SJSA1 (cell line): ENCODE measurements around a stretch of chr20.

- RAMPAGE, long total RNA = no peak
Measured at GRCh38 chr20:58097716-58098112, 53.0 kb upstream of the C20orf85 start.

- RAMPAGE, long total RNA = no peak
Measured at GRCh38 chr20:58135209-58135527, 15.5 kb upstream of the C20orf85 start.

DNA sequence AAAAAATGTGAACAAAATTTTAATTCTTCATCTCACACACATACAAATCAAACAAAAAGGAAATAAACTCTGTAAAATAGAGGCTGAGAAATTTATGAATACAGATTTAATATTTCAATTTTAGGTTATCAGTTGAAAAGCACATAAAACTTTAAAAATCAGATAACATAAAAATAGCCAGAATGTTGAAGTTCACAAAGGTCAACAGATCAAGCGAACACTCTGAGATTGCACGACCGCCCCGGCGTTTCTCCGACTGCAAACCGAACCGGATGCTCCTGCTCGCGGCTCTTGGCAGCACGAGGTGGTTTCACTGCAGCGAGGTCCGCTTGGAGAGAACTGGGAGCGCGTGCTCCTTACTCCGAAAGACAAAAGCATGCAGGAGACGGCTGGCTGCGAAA, 8.0 kb upstream of the ANKRD60 start:
- RAMPAGE, long total RNA = no peak

GRCh38 chr20:58336453-58337062, 27.0 kb downstream of the RAB22A start:
- RAMPAGE, long total RNA = no peak

DNA sequence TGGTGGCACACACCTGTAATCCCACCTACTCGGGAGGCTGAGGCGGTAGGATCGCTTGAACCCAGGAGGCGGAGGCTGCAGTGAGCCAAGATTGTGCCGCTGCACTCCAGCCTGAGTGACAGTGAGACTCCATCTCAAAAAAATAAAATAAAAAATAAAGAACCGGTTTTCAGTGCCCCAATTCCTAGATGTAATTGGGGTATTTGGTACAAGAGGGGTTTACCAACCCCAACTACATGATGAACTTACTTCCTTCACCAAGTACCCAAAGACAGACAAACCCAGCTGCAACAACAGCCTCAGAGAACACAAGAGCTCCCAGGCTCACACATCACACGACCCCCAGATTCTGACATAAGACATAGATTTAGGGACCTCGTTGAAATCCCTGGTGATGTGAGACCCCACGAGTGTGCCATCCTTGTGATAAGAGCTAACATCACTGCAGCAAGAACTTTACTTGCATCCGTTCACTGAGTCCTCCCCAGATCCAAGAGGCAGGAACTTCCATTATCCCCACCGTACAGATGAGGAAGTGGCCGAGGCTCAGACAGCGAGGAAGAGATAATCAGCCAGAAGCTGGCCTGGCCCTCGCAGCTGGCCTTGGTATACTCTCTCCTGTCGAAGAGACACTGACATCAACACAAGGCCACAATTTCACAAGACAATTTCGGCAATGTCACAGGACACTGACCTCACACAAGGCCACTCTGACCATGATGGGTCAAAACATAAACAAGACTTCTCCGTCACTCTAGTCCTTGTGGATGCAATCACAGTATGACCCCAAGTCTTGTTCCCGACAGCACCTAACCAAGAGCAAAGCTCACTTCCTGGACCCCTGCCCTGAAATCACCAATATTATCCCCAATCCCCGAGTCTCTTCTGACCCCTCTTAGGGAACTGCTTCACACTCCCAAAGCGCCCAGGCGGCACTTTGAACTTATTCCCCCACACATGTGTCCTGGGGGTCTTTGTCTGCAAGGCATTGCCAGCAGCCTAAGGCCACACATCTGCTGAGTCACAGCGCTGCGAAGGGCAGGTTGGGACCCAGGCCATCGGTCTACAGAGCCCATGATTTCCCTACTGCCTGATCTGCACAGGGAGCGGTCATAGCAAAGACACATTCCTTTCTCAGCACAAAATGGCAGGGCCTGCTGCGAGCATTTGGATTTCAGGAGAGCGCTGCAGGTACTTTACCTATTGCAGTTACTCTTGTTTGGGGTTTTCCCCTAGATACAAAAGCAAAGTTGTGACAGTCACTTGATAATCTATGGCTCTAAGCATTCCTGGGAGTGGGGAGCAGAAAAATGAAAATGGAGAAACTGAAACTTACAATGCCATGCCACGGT, 14.9 kb upstream of the VAPB start:
- RAMPAGE, long total RNA = no peak

DNA sequence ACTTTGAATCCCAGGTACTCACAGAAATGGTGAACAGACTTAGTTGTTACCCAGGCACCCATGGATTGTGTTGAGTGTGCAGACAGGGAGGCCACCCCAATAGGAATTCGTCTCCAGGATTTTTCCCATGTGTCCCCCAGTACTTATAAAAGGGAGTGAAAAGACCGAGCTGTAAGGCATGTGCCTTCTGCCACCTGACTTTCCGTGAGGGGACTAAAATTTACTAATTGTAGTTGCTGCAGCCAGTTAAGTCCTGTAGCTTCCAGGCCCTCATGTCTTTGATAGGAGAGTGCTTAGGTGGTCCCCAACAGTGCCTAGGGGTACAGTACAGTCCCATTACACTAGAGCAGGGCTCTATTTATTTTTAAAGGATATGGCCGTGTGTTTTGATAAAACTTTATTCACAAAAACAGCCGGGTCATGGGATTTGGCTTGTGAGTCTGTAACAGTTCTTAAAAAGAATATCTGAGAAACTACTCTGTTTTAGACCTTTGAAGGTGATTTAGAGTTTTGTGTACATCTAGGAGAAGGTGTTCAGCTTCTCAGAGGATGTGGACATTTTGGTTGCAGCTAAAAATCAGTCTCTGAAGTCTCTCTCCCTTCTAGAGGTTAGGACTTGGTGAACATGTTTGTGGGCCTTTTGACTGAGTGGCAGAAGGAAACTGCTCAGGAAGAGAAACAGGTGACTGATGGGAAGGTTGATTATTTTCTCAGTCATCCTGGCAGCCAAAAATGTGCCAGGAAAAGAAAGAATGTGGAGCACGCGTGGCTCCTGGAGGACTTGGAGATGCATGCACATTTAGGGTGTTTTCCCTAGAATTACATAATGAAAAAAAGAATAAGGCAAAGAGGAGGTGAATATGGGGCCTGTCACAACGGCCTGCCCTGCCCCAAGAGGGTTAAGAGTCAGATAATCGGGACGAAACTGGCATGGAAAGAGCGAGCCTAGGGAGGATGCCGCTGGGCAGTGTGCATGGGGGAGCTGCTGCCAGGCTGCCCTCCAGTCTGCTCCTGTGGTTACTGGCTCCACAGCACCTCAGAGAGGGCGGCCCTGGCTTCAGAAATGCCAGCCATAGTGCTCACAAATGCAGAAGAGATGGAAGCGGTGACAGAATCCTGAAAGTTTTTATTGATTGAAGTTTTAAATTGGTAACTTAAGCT, 57.4 kb downstream of the VAPB start:
- RAMPAGE, long total RNA = no peak

- RAMPAGE, long total RNA = no peak
Measured at GRCh38 chr20:58717072-58717625, 24.5 kb downstream of the NPEPL1 start.

- RAMPAGE, long total RNA = no peak
Measured at GRCh38 chr20:58850742-58851230, 40.4 kb upstream of the GNAS start.

DNA sequence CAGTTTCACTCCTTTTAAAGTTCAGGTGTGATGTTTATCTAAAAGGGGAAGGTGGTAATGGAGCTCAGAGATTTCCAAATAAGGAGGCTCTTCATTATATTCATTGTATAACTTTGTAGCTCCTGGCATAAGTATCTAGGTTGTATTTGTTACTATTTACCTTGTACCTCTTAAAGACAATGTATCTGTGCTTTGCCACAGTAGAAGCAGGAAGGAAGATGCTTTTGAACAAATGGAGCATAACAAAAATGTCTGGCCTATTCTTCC, 4.2 kb upstream of the GNAS start:
- RAMPAGE, long total RNA = no peak

DNA sequence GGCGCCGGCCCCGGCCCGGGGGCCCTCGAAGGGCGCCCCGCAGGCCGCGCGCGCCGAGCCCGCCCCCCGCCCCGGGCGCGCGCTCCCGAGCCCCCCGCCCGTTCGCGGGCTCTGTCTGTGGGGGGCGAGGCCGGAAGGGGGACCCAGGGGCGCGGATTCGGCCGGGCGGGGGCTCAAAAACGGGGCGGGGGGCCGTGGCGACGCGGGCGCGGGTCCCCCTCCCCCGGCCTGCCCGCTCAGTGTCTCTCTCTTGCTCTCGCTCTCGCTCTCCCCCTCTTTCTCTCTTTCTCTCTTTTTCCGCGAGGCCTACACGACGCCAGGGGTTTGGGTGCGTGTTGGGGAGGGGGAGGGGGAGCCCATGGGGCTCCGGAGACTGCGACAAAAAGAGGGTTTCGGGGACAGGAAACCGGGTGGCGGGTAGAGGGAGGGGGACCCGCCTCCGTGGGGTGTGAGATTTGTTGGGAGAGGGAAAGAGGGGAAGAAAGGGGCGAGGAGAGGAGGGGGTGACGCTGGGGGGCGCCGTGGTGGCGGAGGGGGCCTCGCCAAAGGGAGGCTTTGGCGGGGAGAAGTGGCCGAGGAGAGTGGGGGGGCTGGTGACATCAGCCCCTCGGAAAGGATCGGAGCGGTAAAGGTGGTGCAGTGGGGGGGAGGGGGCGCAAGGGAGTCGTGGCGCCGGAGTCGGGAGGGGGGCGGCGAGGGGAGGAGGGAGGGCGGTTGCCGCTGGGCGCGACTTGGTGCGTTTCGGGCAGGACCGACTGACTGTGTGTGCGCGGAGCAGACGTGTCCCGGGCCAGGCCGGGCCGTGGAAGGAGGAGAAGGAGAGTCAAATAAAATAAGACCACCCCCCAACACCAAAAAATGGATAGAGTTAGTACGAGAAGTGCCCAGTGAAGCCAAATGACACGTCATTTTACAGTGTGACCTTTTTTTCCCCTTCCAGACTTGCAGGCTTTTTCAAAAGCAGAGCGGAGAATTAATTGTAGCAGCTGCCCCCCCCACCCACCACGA, 965 bp downstream of the GNAS start:
- RAMPAGE, long total RNA = no peak

- RAMPAGE, long total RNA = no peak
Measured at GRCh38 chr20:58893479-58894522, 2.6 kb downstream of the GNAS start.

DNA sequence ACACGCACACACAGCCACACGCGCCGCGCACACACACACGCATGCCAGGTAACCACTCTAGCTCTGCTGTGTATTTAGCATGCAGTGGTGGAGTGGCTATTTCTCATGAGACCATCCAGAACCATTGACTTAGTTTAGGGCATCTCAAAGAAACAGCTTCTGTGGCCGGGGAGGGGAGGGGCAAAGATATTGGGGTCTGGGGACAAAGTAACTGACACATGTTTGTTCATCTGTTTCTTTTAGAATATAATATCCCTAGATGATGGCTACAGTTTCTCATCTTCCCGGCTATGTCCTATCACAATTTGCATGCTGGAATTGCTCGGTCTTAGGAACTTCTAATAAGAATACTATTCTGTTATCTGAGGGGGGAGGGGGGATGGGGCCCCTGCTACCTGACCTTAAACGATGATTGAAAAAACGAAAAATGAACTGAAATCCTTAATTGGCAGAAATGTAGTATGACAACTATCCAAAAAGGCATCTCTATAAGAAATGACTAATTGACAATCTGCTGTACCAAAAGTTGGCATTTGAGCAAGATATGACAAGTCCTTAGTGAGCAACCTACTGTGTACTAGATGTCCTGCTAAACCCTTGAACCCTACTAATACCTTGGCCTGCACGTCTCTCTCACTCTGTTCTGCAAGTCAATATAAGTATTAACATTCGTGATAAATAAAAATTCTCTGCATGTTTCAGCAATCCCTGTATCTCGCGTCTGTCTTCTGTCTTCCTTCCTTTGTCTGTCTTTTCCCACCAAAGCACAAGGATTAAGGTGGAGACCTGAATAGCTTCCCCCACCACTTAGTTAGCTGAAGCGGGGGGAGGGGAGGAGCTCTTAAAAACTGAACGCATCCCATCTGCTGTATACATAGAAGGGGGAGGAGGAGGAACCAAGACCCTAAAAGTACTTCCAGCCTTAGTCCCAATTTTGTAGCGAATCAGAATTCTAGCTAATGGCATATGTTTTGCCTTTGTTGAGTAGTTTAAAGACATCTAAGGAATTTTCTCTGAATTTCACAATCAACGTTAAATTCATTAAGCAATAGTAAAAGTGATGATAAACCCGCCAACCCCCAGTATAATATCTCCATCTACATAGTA, 8.8 kb downstream of the GNAS start:
- RAMPAGE, long total RNA = no peak

DNA sequence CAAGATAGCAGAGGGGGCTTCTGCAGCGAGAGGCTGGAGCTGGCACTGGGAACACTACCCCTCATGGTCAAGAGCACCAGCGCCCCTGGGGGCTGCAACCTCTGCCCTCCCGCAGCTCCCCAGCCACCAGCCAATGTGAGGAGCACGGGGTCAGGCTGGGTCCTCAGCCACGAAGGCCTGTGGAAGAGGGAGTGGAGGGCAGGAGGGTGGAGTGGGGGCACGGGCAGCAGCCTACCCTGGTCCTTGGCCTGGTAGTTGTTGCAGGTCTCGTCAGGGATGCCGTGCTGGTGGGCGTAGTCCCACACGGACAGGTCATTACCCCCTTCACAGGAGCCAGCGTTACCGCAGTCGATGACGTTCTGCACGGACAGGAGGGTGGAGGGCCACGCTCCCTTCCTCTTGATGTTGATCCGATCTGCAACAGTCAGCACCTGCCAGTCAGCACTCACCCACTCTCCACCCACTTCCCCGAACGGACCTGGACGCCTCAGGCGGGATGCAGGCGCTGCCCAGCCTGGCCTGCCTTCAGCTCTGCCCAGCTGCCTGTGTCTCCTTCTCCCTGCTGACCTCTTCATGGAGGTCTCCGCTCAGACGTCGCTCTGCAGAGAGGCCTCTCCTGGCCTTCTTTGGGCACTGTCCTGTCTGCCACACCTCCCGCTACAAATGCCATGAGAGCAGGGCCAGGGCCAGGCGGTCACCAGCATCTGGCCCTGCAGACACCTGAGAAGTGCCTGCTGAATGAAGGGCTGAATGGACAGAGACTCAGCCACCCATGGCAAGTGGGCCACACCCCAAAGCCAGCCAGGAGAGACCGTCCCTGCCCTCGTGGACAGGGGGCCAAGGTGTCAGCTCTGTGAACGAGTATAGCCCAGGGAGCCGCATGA, 5.6 kb downstream of the CTSZ start:
- RAMPAGE, long total RNA = no peak

- RAMPAGE, long total RNA = no peak
Measured at GRCh38 chr20:59007656-59008634, 891 bp upstream of the CTSZ start.

GRCh38 chr20:59010289-59010929, 3.4 kb upstream of the CTSZ start:
- RAMPAGE, long total RNA = no peak

DNA sequence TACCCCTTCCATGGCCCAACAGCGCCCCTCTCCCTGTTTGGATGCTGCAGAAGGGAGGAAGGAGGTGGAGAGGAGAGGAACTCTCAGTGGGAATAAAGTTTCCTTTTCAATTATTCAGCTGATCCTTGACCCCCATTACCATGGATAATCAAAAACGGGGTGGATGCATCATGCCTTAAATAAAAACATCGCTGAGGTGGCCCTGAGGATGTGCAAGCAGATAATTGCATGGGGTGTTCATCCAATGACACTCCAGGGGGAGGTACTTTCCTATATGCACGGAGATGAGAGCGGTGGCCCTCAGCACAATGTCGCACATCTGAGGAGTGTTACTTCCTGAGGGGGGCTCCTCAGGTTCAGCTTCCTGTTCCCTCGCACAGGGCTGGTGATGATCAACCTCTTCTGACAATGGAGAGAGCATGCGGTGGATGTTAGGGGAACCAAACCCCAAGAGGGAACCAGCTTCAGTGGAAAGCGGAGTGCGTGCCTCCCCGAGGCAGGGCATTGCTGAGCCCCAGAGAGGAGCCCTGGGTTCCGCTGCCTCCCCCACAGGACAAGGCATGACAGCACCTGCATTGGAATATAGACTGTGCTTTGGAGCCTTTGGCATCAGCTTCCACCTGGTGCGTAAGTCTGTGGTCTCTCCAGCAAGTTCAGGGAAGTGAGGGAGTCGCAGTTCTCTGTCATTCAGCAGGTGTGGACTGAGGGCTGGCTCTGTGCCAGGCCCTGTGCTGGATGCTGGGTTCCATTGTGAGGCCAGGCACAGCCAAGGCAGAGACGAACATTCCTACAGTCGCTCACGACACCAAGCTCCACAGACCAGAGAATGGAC, 4.1 kb upstream of the ZNF831 start:
- RAMPAGE, long total RNA = no peak

DNA sequence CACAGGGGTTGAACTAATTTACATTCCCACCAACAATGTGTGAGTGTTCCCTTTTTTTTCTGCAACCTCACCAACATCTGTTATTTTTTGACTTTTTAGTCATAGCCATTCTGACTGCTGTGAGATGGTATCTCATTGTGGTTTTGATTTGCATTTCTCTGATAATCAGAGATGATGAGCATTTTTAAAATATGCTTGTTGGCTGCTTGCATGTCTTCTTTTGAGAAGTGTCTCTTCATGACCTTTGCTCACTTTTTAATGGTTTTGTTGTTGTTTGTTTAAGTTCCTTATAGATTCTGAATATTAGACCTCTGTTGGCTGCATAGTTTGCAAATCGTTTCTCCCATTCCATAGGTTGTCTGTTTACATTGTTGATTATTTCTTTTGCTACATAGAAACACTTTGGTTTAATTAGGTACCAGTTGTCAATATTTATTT, 1.8 kb upstream of the ZNF831 start:
- RAMPAGE, long total RNA = no peak

DNA sequence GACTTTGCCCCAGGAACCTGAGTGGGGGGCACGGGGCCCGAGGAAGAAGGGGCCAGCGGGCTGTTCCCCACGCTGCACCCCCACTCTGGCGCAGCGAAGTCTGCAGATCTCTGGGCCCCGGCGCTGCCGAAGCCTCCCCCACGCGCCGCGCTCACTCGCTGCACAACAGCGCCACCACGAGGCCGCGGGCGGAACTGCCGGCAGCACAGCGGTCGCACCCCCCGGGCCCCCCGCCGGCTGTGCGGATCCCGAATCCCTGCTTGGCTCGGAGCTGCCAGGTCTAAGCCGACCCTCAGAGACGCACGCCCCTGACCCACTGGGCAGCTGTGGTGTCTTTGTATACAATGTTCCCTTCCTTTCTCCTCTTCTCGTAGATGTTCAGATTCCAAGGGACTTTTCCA, 103.3 kb downstream of the EDN3 start:
- RAMPAGE, long total RNA = no peak

GRCh38 chr20:59777177-59777689, 156.2 kb downstream of the SYCP2 start:
- RAMPAGE, long total RNA = no peak

GRCh38 chr20:59835503-59836606, 97.6 kb downstream of the SYCP2 start:
- RAMPAGE, long total RNA = no peak